Measurements from ENCODE around the gene SPDYE5.

- RRBS, 2 experiments, result no CpG with 5 or more reads among the region's 14 CpGs
These were observed 29.4 kb downstream of the CASTOR2 start for GRCh38 chr7:74993863-74994392.

DNA sequence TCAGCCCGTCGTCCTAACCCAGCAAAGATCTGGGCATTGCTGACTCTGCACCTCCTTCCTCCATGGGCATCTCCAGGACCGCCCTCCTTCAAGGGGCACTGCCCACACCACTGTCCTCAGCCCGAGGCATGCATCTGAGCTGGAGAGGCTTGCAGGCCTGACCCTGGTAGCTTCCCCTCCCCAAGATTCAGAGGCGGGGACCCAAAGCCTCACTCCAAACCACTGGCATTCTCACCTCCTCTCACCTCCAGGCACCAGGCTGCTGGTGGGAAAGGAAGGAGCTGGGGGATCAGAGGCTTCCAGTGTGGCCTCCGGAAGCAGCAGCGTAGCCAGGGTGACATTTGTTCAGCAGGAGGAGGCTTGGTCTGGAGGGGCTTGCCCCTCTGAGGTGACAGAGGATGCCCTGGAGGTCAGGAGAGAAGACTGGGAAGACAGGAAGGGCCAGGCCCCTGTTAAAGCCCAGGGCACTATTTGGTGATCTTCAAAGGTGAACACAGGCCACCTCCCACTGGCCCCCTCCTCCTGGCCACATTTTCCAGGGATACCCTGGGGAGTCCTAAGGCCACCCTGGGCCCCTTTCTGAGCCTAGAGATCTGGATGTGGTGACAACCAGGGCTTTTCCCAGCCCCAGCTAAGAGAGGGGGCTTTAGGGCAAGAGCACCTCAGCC is 44.8 kb downstream of the RCC1L start:
- RRBS, 2 experiments, result no CpG with 5 or more reads among the region's 7 CpGs

- RRBS, 2 experiments, result no CpG with 5 or more reads among the region's 10 CpGs
These were observed 42.9 kb downstream of the RCC1L start for GRCh38 chr7:75030591-75031286.

- RRBS, 2 experiments, result no CpG with 5 or more reads among the region's 20 CpGs
These were observed 15.1 kb downstream of the RCC1L start for GRCh38 chr7:75058260-75059061.

DNA sequence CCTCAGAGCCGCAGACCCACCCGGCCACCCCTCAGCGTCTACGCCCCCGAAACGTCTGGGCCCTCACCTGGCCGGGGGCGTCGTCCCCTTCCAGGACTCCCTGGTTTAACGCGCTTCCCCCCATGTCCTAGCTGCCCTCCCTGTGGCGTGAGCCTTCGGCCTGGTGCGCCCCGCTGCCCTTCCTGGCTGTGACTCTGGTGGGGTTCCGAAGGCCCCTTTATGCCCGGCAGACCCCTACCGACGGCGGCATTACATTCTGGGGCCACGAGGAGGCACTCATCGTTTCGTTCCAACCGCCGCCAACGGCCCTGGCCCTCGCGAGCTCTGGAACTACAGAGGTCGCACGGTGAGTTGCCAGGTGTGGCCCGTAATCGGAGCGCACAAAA is 278 bp upstream of the TRIM73 start:
- RRBS, 2 experiments, result no CpG with 5 or more reads among the region's 33 CpGs

DNA sequence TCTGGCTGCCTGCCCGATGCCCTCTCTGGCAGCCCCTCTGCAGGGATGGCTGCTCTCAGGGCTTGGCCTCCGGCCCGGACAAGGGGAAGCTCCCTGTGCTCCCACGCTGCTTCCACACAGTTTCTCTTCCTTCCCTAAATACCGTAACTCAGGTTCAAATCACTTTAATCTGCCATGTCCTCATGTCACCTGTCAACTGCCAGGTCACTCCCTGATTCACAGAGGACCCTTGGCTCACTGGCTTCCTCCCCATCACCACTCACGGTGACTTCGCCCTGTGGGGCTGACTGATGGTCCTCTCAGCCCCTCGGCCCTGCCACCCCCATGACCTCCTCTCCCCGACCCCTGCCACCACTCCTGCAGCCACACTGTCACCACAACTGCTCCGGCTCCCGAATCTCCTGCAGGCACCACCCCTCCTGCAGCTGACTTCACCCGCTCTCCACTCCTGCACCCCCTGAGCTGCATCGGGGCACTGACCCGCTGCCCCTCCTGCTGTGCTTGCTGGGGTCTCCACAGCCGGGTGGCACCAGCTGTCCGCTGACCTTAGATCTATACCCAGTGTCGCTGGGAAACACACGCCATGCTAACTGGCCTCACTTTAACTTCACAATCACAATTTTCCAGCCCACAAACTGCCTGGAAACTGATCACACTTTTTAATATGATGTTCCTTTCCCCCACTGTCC is 24.6 kb downstream of the TRIM73 start:
- RRBS, 2 experiments, result no CpG with 5 or more reads among the region's 18 CpGs

- RRBS, 2 experiments, result no CpG with 5 or more reads among the region's 10 CpGs
These were observed at the start of gene SPDYE5 for GRCh38 chr7:75492013-75492503. TSS of gene SPDYE5 (plus strand) at chr7:75492320.

DNA sequence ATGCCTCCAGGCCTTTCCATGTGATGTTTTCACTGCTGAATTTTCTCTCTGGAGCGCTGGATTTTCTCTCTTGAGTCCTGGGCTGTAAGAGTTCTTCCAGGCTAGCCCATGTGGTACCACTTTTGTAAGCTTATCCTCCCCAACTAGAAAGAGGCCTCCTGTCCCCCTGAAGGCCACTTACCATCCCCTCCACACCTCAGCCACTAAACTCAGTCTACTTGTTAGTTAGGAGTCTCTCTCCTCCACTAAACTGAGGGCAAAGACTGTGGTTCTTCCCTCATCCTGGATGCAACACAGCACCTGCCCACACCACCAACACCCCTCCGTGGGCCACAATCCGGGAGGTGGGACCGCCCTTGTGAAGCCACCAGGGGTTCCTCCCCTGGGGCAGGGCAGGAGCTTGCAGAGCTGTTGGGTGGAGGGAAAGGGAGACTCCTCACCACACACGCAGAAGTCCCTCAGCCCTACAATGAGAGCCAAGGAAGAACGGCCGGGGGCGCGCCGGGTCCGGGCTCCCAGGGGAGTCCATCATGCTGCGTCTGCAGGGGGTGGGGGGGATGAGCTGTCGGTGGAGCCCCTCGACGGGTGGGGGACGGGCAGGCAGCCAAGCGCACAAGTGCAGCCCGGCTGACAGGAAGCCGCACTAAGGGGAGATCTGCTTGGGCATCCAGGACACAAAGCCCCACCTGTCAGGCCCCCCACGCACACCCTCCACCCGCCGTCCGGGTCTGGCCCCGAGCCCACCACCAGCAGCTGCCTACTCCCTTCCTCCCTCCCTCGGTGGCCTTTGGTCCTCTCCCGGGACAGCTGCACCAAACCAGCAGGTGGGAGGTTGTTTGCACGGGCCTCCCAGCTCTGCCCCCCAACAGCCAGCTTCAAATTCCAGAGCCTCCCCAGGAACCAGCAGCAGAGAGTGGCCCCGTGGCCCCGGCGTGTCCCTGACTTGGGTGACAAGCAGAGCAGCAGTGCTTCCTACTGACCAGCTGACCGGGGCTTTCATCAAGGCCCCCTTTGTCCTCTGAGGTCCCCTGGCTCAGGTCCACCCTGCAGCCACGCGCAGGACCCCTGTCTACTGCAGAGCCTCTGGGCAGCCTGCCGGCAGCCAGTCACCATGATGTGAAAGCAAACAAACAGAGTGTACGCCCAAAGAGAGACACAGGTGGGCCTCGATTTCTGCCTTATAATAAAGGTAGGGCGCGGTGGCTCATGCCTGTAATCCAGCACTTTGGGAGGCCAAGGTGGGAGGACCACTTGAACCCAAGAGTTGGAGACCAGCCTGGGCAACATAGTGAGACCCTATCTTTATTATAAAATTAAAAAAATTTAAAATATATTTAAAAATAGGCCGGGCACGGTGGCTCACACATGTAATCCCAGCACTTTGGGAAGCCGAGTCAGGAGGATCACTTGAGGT is 50.4 kb downstream of the HIP1 start:
- RRBS, 2 experiments, result 49 to 60% methylated on average over 13 of the region's 41 CpGs

- RRBS, 2 experiments, result no CpG with 5 or more reads among the region's 6 CpGs
These were observed 46.9 kb downstream of the HIP1 start for GRCh38 chr7:75691627-75692387.

- RRBS, 2 experiments, result no CpG with 5 or more reads among the region's 12 CpGs
These were observed 6.4 kb upstream of the RHBDD2 start for GRCh38 chr7:75872285-75872943.

DNA sequence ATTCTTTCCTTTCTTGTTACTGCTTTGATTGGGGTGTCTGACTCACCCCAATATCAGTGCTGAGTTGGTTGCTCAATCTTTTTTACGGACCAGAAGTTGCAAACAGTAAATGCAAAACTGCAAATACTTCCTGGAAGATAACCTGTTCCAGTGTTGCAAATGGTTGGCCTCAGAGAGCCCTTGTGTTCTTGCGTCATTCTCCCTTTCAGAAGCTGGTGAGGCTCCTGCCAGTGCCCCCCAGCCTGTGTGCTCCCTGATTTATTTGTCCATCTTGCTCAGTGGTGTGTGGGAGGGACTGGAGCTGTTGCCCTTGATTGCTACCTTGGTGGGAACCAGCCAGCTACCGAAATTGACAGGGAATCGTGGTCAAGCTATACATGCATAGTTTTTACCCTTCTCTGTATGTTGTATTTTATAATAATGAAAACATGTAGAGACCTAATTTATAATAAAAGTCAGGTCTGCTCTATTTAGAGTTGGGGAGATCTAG is 30.9 kb downstream of the POR start:
- RRBS, 2 experiments, result no CpG with 5 or more reads among the region's 4 CpGs

DNA sequence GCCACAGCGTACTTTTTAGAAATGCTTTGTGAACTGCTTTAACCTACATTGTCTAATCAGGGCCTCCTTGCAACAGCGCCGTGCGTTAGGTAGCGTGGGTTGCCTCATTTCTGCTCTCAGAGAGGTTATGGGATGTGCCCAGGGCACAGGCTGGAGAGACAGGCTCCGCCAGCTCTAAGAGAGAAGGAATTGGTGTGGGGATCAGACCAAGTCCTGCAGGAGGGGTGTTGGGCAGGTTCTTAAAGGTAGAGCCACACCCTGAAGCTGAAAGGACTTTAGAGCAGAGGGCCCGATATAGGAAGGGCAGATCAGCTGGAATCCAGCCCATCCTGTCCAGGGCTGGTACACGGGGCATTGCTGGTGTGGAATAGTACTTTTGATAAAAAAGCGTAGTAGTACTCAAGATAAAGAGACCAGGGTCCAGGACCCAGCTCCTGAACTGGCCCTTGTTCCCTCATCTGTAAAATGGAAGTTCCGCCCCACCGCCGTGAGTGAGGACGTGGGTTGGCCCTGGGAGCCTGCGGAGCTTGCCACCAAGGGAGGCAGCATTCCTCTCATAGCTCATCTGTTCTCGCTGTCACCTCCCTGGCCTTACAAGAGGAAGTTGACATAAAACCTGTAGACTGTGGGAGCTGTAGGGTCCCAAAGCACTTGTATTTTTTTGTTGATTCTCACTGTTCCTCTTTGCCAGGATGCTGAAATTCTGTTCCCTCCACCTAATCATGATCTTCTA is 37.2 kb downstream of the TMEM120A start:
- RRBS, 2 experiments, result no CpG with 5 or more reads among the region's 15 CpGs

DNA sequence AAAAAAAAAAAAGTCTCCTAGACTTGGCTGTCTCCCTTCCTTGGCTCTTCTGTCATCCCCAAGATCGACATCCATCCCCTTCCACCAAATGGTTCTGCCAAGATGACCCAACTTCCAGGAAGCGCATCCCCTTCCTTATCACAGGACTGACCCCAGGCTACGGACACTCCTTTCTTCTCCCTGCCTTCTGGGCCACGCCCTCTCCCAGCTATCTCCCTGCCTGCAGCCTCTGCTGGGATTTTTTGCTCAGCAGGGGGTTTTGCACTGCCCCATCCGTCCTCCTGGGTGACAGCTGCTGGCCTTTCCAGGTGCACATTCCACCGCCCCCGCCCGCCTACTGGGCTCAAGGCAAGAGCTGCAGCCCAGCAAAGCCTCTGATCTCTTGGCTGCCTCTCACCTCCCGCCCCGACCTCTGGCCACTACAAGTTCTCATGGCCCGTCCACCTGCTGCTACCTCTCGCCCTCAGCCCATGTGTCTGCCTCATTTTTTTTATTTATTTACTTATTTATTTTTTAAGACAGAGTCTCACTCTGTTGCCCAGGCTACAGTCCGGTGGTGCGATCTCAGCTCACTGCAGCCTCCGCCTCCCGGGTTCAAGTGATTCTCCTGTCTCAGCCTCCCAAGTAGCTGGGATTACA is 3.4 kb downstream of the TMEM120A start:
- RRBS, 2 experiments, result no CpG with 5 or more reads among the region's 16 CpGs

GRCh38 chr7:76011218-76012120 is 17.1 kb upstream of the TMEM120A start:
- RRBS, 2 experiments, result no CpG with 5 or more reads among the region's 14 CpGs

DNA sequence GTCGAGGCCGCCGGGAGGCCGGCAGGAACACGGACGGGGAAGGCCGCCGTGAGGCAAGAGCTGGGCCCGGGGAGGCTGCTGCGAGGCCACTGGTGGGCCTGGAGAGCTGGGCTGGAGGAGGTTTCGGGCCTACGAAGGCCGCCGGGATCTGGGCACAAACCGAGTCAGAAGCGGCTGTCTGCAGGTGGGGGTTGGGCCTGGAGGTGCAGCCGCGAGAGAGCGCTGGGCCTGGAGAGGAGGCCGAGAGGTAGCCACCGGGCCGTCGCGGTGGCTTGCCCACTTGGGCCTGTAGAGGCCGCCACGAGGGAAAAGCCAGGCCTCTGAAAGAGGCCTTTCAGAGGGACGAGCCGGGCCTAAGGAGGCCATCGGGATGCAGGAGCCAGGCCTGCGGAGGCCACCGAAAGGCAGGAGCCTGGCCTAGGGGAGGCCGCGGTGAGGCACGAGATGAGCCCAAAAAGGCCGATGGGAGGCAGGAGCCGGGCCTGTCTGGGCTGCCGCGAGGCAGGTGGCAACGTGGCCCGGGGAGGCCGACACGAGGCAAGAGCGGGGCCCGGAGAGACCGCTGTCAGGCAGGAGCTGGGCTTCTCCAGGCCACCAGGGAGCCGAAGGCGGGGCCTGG is 25.4 kb downstream of the MDH2 start:
- RRBS, 2 experiments, result 89 to 92% methylated on average over 16 to 18 of the region's 47 CpGs

DNA sequence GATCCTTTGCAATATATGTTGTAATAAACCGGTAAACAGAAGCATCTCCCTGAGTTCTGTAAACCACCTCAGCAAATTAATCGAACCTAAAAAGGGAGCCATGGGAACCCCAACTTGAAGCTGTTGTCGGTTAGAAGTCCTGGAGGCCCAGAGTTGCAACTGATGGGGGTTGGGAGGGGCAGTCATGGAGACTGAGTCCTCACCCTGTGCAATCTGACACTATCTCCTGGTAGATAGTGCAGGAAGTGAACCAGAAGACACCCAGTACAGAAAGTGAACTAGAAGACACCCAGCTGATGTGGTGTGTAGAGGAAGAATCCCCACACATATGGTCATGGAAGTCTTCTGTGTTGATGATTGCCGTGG is 58.9 kb upstream of the SRRM3 start:
- RRBS, 2 experiments, result no CpG with 5 or more reads among the region's 4 CpGs

- RRBS, 2 experiments, result no CpG with 5 or more reads among the region's 5 CpGs
These were observed 3.7 kb downstream of the HSPB1 start for GRCh38 chr7:76306249-76306418.

GRCh38 chr7:76318153-76319341 is 16.1 kb downstream of the HSPB1 start:
- RRBS, 2 experiments, result 1 to 2% methylated on average over 19 to 23 of the region's 54 CpGs

GRCh38 chr7:76351216-76351910 is 7.4 kb downstream of the YWHAG start:
- RRBS, 2 experiments, result no CpG with 5 or more reads among the region's 10 CpGs

GRCh38 chr7:76358107-76358387 is 744 bp downstream of the YWHAG start:
- RRBS, 2 experiments, result no CpG with 5 or more reads among the region's 11 CpGs

All from LNCaP clone FGC (cell line).